Mammary microvascular endothelial cell (primary cell): ENCODE measurements around a stretch of chr17.

- RAMPAGE, long total RNA, result no peak
These were observed 7.5 kb downstream of the PLEKHH3 start for GRCh38 chr17:42669334-42669736.

GRCh38 chr17:42748133-42748662 lies 3.4 kb upstream of the EZH1 start:
- RAMPAGE, long total RNA, result no peak

GRCh38 chr17:42789818-42790731 lies 8.4 kb downstream of the COA3 start:
- RAMPAGE, long total RNA, result no peak

DNA sequence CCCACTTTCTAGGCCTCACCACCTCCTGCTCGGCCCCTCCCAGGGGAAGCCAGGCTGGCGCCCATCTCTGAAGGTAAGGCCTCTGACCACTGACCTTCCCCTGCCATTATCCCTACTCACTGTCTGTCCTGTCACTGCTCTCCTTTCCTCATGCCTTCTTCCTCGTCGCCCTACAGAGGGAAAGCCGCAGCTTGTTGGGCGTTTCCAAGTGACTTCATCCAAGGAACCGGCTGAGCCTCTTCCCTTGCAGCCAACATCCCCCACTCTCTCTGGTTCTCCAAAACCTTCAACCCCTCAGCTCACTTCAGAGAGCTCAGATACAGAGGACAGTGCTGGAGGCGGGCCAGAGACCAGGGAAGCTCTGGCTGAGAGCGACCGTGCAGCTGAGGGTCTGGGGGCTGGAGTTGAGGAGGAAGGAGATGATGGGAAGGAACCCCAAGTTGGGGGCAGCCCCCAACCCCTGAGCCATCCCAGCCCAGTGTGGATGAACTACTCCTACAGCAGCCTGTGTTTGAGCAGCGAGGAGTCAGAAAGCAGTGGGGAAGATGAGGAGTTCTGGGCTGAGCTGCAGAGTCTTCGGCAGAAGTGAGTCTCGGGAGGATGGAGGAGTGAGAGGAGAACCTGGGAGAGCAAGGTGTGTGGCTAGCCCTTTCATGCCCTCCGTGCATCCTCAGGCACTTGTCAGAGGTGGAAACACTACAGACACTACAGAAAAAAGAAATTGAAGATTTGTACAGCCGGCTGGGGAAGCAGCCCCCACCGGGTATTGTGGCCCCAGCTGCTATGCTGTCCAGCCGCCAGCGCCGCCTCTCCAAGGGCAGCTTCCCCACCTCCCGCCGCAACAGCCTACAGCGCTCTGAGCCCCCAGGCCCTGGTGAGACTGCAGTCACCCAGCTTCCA lies 2.8 kb downstream of the COA3 start:
- RAMPAGE, long total RNA, result no peak

DNA sequence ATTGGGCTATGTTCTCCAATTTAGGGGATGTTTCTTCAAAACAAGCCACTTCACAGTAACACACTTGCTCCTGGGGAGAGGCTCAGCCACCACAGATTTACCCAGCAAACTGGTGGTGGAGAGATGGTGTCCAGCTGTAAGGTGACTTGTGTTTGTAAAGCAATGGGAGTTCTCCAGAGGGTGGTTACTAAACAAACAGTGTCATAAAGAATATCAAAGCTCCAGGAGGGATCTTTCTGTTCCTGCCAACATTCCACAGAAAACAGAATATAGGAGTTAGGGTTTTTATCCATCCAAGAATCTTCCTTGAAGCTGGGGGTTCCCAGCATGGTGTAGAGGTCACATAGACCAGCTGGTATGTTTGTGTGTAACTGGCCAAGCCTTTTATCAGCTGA lies 4.3 kb downstream of the CNTD1 start:
- RAMPAGE, long total RNA, result no peak

DNA sequence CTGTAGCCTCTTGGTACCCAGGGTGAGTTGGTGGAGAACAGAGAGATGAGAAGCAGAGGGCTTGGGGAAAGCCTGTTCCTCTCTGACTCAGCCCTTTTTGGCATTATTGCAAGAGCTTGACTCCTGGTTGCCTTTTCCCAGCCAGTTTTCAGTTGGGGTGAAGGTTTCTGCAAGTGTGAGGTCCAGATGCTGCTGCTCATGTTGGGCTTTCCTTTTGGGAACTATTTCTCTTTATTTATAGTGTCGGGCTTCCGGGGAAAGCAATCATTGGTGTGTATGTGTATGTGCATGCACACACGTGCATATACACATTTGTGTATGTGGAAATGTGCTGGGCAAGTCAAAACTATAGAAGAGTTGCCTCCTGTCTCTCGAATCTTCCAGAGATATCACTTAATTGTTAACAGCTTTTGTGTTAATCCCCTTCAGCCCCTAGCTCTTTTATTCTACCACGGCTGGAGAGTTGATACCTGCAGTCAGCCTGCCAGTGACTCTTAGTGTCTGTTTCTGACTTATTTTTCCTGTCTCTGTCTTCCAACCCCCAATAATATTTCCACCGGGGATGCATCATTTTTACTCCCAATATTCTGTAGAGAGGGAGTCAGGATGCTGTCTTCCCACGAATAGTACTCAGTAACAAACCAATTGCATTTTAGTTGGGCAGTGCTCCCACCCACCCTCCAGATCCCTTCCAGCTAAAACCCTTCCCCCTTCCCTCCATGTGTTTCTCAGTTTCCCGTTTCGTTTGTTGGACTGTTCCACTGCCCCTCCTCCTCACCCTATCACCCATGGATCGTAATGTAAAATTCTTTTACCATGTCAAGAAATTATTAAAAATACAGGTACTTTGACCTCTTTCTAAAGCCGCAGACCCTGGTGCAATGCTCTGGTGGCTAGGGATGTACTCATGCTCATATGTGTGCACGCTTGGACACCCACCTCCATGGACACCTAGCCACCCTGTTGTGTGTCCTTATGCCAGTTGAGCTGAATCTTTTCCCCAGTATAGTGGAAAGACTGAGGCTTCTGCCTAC lies 1.7 kb upstream of the AOC2 start:
- RAMPAGE, long total RNA, result no peak

DNA sequence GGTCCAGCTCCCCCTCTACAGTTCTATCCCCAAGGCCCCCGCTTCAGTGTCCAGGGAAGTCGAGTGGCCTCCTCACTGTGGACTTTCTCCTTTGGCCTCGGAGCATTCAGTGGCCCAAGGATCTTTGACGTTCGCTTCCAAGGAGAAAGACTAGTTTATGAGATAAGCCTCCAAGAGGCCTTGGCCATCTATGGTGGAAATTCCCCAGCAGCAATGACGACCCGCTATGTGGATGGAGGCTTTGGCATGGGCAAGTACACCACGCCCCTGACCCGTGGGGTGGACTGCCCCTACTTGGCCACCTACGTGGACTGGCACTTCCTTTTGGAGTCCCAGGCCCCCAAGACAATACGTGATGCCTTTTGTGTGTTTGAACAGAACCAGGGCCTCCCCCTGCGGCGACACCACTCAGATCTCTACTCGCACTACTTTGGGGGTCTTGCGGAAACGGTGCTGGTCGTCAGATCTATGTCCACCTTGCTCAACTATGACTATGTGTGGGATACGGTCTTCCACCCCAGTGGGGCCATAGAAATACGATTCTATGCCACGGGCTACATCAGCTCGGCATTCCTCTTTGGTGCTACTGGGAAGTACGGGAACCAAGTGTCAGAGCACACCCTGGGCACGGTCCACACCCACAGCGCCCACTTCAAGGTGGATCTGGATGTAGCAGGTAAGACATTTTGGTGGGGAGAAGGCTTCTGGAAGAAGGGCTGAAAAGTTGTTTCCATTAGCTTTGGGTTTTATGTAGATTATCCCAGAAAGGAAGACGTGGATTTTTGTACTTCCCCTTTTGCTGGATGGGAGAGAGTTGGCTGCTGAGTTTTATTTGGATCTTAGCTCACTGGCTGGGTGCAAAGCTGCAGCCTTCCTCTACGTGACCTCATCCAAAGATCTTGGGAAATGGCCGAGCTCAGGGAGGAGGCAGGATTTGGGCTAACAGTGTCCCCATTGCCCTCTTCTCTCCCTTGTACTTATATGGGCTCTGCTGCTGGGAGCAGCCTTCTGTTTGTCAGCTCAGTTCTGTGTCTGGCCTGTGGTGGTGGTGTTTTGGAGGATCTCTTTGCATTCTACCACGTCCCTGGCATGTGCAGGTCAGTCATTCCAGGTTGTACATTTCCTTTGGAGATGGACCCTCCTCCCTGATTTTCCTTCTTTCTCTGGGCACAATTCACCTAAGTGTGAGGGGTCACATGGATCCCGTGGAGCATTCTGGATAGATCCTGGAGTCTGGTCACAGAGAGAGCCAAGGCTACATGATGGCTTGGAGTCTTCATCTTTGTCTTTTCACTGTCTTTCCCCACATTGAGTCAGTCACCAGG lies 1.7 kb downstream of the AOC3 start:
- RAMPAGE, long total RNA, result no peak

DNA sequence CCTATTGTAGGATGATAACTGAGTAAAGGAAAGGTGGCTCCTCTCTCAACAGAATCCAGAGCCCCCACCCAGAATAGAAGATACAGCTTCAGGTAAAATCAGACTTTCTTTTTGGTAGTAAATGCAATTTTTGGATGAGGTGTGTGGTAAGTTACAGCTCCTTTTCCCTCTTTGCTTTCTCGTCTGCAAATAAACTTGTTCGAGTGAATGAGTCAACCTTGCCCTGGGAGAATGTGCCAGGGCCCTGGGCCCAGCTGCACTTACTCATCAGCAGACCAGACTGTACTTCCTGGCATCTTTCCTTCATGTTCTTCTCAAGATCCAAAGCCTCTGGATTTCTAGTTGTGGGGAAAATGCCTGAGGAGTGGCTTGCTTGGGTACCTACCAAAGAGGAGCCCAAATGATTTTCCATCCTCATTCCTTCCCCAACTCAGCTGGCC lies 5.5 kb upstream of the G6PC1 start:
- RAMPAGE, long total RNA, result no peak

DNA sequence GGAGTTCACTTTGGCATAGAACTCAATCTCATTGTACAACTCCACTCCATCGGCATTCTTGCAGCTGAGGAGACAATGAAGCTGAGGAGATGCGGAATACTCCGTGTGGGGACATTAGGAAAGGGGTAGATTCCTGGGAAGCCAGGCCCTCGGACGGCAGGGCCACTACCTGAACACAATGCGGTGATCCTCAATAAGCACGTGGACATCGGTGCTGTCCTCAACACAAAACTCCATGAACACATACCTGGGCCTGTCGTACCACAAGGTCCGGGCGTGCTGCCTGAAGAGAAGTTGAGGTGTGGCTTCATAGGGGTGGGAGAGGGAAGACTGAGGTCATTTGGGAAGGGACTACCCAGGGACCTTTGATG lies 514 bp downstream of the PTGES3L start:
- RAMPAGE, long total RNA, result no peak

- RAMPAGE, long total RNA, result no peak
These were observed 4.9 kb downstream of the RUNDC1 start for GRCh38 chr17:42985256-42985633.

GRCh38 chr17:43011817-43012348 lies 5.3 kb downstream of the IFI35 start:
- RAMPAGE, long total RNA, result no peak

DNA sequence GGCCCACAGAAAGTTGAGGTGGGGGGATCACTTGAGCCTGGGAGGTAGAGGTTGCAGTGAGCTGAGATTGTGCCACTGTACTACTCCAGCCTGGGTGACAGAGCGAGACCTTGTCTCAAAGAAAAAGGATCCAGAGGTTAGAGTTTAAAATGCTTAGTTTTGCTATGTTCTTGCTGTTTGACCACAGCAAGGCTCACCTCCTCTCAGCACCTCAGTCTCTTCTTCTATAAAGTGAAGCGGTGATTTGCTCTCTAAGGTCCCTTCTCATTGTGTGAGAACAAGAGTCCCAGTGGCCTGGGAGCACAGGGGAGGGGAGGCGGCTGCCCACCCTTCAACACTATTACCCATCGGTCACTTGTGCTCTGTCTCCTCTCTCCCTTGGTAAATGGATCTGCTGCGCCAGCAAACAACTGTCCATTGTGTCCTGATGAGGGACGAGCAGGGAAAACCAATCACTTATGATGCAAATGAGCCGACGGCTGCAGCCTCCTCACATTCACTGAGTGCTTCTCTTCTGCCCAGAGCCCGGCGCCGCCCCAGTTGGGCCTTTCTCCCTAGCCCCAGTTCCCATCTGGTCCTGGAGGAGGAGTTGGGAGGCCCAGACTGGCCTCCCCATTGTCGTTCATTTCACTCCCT lies 11.1 kb downstream of the RND2 start:
- RAMPAGE, long total RNA, result no peak

- RAMPAGE, long total RNA, result no peak
These were observed 2.0 kb upstream of the TMEM106A start for GRCh38 chr17:43209656-43210024.

DNA sequence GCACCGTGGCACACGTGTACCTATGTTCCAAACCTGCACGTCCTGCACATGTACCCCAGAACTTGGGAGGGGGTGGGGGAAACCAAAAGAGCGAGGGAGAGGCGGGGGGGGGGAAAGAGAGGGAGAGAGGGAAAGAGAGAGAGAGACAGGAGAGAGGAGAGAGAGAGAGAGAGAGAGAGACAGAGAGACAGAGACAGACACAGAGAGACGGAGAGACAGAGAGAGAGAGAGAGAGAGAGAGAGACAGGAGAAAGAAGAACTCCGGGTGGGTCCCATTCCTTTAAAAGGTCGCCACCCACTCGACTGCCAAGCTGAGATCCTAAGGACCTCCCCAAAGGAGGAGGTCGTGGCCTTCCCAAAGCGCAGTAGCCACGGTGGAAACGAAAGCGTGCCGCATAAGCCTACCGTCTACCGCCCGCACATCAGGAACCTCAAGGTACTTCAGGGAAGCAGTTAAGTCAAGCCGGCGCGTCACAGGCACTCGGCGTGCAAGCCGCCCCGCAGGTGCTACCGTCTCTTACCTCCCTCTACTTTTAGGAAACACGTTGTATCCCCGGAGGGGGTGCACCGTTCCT lies 44.2 kb upstream of the CCDC200 start:
- RAMPAGE, long total RNA, result no peak

DNA sequence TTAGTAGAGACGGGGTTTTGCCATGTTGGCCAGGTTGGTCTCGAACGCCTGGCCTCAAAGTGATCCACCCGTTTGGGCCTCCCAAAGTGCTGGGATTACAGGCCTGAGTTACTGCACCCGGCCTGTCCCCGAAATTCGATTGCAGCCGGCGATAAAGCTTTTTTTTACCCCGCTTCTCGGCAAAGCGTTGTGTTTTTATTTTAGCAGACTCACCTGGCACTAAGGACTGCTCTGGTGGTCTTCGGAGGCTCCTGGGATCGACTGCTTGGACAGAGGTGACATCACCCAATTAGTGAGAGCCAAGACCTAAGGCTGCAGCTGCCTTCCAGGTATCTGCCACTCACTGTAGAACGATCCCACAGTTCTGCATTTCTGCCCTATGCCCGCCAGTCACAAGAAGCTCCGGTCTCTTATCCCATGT lies 82.1 kb upstream of the ARL4D start:
- RAMPAGE, long total RNA, result no peak

DNA sequence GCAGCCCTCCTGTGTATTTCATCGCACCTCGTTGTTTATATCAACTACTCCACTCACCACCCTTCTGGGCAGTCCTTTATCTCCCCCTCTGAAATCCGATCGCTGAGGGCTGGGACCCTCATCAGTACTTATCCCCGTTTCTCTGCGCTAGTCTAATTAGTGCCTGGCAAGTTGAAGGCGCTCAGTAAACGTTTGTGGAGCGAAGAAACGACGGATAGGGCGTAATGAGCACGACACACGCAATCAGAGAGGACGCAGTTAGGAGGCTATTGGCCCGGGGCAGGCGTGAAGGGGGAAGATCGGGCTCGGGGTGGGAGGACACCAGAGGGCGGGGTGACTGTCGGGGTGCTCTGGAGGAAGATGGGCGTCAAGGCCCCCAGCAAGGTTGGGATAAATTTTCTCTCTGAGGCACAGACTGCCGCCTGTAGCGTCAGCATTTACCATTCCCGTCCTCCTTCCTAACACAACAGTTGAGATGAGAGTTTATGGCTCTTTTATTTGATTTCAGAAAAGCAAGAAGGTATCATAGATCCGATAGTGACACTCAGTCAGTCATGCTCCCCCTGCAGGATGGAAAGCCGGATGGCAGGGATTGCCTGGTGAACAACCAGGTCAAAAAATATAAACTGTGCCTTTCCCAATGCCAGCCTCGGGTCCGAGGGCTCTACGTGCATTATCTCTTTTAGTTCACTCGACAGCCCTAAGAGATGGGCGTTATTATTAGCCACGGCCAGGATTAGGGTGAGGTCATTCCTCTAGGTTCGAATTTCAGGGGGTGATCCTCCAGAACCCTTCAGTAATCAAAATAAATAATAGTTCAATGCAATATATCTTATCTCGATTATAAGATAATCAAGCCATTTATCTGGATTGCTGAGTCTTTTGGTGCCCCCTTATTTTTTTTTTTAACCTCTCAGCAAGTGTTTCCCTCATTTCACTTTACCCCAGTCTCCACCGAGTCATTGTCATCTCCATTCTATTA lies 9.5 kb upstream of the ARL4D start:
- RAMPAGE, long total RNA, result no peak

DNA sequence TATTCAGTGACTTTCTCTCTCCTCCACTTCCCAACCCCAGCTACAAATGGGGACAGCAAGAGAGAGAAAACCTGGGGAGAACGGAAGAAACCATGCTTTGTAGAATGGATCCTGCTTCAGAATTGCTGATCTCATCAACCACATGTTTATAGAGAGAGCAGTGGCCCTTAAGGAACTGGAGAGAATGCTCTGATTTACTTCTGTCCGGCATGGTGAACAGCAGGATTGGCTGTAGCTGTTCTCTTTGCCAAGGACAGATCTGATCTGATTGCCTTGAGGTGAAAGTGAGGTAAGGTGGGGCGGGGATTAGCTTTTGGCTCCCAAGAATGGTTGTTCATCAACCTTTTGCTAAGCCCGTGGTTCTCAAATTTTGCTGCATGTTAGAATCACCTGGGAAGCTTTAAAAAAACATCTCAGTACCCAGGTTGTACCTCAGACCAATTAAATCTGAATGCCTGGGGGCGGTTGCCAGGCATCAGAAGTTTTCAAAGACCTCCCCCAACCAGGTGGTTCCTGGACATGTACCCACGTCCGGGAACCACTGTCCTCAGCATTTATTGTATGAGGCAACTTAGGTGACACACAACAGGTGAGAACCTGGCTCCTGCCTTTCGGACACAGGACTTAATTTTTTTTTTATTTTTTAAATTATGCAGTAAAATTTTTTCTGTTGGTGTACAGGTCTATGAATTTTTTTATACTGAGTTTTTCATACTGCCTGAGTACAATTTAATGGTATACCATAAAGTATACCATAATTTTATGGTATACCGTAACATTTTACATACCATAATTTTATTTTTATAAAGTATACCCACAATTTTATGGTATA lies 38.9 kb upstream of the DHX8 start:
- RAMPAGE, long total RNA, result no peak

DNA sequence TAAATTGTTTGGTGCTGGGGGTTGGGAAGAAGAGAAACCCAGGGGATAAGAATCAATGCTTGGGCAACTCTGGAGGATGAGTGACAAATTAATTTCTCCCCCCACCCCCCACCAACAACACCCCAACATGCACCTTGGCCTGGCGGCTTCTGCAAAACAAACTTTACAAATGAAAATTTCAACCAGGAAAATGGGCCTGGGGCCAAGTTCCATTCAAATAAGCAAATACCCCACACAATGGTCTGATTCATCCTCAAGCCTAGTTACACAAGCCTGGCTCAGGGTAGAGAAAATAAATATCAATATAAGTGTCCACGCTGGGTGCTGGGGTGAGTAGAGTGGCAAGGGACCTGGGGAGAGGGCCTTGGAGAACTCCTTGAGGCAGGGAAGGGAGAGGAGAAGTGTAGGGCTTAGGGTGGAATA lies 1.6 kb downstream of the ETV4 start:
- RAMPAGE, long total RNA, result no peak

- RAMPAGE, long total RNA, result no peak
These were observed 4.2 kb downstream of the MEOX1 start for GRCh38 chr17:43657402-43657959.

DNA sequence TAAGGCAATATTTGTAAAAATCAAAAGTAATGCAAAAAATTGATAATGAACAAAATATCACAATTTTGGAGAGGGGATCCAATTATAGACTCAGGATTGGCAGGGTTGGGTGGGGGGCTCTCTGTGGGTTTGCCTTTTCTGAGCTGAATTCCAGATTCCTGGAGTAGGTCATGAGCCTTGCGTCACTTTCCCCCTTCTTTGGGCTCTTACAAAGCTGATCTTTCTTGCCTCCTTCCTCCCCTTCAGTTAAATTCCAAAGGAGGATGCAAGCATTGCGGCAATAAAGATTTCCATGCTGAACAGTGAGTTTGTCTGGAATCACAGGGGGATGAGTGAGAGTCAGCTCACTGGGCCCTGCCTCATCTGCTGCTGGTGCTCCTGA lies 3.2 kb downstream of the MEOX1 start:
- RAMPAGE, long total RNA, result no peak